H1 (cell line): ENCODE data around the gene RPS27A.

DNA sequence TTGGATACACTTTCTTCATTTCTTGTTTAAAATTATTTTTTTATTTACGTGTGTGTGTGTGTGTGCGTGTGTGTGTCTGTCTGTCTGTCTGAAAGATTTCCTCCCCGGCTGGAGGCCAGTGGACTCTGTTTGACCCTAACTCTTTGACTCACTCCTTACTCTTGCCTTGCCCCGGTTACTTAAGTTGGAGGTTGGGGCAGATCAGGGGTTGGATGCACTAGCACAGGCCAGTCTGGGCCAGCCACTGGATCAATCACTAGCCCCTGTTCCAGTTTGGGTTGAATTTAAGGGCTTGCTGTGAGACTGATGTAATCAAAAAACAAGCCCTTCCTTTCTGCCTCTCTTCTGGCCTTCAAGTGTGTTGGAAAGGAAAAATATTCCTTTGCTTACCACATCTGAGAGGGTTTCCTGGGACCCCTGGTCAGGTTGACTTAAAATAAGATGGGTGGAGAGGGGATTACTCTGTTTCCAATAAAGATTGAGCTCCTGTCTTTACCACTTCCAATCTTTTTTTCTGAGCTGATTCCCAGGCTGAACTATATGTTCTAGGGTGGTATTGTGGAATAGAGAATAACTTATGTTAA, 90.0 kb upstream of the EML6 start:
- RRBS: 90% methylated on average over 2 of the region's 4 CpGs
CAGE:
- cytosol, long polyA plus RNA: no peak
- long polyA plus RNA: no peak
- nucleus, long polyA plus RNA: no peak

DNA sequence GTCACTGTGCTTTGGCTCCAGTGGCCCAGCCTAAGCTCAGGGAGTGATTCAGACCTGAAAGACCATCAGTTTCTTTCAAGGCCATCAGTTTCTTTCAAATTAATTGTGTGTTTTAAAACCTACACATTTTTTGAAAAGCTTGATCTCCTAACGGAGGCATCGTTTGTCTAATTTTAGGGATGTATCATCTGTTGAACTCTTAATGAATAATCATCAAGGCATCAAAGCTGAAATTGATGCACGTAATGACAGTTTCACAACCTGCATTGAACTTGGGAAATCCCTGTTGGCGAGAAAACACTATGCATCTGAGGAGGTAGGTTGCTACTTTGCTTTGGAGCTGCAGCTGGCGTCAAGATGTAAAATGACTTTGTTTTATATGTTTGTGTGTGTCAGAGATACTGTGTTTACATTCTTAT, 68.6 kb upstream of the EML6 start:
- RRBS: no CpG with 5 or more reads among the region's 5 CpGs
CAGE:
- cytosol, long polyA plus RNA: no peak
- long polyA plus RNA: no peak
- nucleus, long polyA plus RNA: no peak

DNA sequence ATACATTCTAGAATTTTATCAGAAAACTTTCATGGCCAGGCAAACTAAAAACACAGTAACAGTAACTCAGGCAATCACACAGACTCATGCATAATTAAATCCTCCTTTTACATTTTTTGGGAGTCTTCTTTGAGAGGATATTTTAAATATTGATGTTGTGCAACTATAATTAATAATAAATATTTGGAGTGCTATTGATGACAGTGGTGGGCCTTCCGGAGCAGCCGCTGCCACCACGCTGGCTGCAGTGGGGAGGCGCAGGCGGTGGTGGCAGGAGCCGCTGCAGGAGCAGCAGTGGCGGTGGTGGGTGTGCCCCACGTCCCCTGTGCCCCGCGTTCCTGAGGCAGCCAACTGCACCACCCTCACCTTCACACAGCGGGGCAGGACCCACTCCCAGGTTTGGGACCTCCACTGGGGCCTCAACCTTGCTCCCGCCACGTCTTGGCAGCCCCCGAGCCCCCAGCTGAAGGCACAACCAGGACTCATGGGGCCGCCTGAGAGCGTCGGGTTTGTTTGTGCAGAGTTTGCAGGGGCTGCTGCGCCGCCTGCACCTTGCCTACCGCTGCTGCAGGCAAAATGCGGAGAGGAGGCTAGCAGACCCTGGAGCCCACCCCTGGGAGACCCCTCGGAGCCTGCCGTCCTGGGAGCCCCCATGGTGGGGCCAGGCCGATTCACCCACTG, 15.0 kb upstream of the EML6 start:
- RRBS: no CpG with 5 or more reads among the region's 24 CpGs
CAGE:
- cytosol, long polyA plus RNA: no peak
- long polyA plus RNA: no peak
- nucleus, long polyA plus RNA: no peak

GRCh38 chr2:54724000-54724292, 484 bp downstream of the EML6 start:
- RRBS: 4% methylated on average over 1 of the region's 14 CpGs
CAGE:
- cytosol, long polyA plus RNA: no peak
- long polyA plus RNA: no peak
- nucleus, long polyA plus RNA: no peak

GRCh38 chr2:54897930-54898376, 152.3 kb downstream of the RTN4 start:
- RRBS: no CpG with 5 or more reads among the region's 9 CpGs
CAGE:
- cytosol, long polyA plus RNA: no peak
- long polyA plus RNA: no peak
- nucleus, long polyA plus RNA: no peak

- RRBS: no CpG with 5 or more reads among the region's 2 CpGs
CAGE:
- cytosol, long polyA plus RNA: no peak
- long polyA plus RNA: no peak
- nucleus, long polyA plus RNA: no peak
Observed at GRCh38 chr2:54901462-54901677, 148.9 kb downstream of the RTN4 start.

- RRBS: no CpG with 5 or more reads among the region's 4 CpGs
CAGE:
- cytosol, long polyA plus RNA: no peak
- long polyA plus RNA: no peak
- nucleus, long polyA plus RNA: no peak
Observed at GRCh38 chr2:55118531-55119108, 68.4 kb upstream of the RTN4 start.

DNA sequence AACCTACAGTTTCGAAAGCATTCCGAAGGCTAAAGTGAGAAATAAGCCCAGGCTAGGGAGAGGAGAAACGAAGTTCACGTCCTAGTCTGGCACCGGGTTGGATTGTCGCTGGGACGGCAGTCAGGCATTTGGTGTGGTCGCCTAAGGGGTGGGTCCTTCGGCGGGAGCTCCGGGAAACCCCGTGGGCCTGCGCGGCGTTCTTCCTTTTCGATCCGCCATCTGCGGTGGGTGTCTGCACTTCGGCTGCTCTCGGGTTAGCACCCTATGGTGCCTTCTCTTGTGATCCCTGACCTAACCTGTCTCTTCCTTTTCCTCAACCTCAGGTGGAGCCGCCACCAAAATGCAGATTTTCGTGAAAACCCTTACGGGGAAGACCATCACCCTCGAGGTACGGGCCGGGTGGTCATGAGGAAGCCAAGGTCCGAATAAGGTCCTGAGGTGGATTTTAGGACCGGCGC, at the start of gene RPS27A:
RPS27A (plus strand) TSS at position 204 of the 458 bp plus-strand sequence.
- RRBS: under 1% methylated on average over 7 of the region's 29 CpGs
CAGE:
- cytosol, long polyA plus RNA: start-site peak on the plus strand centred at position 196 of the sequence, 75 bp wide, 3,333 reads
- long polyA plus RNA: start-site peak on the plus strand centred at position 214 of the sequence, 103 bp wide, 3,053 and 3,431 reads in 2 replicates
- nucleus, long polyA plus RNA: start-site peak on the plus strand centred at position 197 of the sequence, 76 bp wide, 4,339 reads

GRCh38 chr2:55519359-55519521, 278 bp upstream of the CFAP36 start:
- RRBS: no CpG with 5 or more reads among the region's 9 CpGs
CAGE:
- cytosol, long polyA plus RNA: no peak
- long polyA plus RNA: no peak
- nucleus, long polyA plus RNA: no peak

GRCh38 chr2:55701880-55702246, 8.2 kb upstream of the PNPT1 start:
- RRBS: no CpG with 5 or more reads among the region's 1 CpG
CAGE:
- cytosol, long polyA plus RNA: no peak
- long polyA plus RNA: no peak
- nucleus, long polyA plus RNA: no peak

- RRBS: no CpG with 5 or more reads among the region's 20 CpGs
CAGE:
- cytosol, long polyA plus RNA: no peak
- long polyA plus RNA: no peak
- nucleus, long polyA plus RNA: no peak
Observed at GRCh38 chr2:57759879-57760460, 286.6 kb upstream of the VRK2 start.

- RRBS: no CpG with 5 or more reads among the region's 8 CpGs
CAGE:
- cytosol, long polyA plus RNA: no peak
- long polyA plus RNA: no peak
- nucleus, long polyA plus RNA: no peak
Observed at GRCh38 chr2:59321885-59322343, 1080.8 kb upstream of the FANCL start.

DNA sequence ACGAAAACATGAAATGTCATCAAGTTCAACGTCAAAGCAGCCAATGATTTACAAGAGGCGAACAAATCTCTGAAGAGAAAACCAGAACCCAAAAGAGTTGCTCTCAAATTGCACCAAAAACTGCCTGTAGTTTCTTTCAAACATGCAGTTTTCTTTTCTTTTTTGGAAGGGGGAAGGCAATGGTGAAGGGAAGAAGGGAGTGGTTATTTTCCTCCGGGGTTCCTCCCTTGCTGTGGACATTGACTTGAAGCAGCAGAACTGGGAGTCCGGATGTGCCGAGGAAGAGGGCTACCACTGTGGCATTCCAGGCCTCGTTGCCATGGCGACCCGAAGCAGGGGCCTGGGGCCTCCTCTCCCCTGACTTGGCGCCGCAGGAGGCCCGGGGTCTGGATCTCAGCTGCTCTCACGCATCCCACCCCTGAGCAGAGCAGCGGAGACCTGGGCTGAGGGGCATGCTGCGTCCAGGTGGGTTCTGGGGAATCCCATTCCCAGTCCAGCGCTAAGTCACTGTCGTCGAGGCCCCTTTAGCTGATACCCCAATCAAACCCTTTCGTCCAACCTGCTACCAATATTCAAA, 100.3 kb downstream of the BCL11A start:
- RRBS: no CpG with 5 or more reads among the region's 19 CpGs
CAGE:
- cytosol, long polyA plus RNA: no peak
- long polyA plus RNA: no peak
- nucleus, long polyA plus RNA: no peak

DNA sequence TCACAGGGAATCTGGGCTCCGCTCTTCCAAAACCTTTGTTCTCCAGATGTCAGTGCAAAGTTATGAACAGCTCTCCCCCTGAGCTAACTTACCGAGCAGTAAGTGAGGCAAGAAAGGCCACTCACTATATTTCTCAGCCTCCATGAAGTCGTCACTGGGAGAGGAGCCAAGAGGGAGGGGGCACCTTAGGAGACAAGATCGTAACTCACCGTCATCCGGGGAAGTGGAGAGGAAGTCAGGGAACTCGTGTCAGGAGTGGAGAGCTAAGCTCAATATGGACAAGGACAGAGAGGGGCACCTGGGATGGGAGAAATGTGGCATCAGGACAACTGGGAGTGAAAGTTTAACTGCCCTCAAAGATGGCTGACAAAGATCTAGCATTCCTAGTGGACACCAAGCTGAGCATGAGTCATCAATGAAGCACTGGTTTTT, 37.1 kb downstream of the BCL11A start:
- RRBS: no CpG with 5 or more reads among the region's 7 CpGs
CAGE:
- cytosol, long polyA plus RNA: no peak
- long polyA plus RNA: no peak
- nucleus, long polyA plus RNA: no peak

- RRBS: no CpG with 5 or more reads among the region's 11 CpGs
CAGE:
- cytosol, long polyA plus RNA: no peak
- long polyA plus RNA: no peak
- nucleus, long polyA plus RNA: no peak
Observed at GRCh38 chr2:60531762-60532359, 21.6 kb downstream of the BCL11A start.

DNA sequence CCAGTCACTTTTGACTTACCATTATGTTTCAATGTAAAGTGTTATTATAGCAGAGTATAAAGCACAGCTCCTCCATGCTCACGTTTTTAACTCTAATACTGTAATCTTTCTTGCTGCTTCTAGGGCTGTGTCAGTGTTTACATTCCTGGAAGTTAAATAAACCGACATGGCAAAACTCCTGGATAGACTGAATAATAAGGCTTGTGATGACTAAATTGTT, 20.5 kb downstream of the BCL11A start:
- RRBS: no CpG with 5 or more reads among the region's 2 CpGs
CAGE:
- cytosol, long polyA plus RNA: no peak
- long polyA plus RNA: no peak
- nucleus, long polyA plus RNA: no peak

DNA sequence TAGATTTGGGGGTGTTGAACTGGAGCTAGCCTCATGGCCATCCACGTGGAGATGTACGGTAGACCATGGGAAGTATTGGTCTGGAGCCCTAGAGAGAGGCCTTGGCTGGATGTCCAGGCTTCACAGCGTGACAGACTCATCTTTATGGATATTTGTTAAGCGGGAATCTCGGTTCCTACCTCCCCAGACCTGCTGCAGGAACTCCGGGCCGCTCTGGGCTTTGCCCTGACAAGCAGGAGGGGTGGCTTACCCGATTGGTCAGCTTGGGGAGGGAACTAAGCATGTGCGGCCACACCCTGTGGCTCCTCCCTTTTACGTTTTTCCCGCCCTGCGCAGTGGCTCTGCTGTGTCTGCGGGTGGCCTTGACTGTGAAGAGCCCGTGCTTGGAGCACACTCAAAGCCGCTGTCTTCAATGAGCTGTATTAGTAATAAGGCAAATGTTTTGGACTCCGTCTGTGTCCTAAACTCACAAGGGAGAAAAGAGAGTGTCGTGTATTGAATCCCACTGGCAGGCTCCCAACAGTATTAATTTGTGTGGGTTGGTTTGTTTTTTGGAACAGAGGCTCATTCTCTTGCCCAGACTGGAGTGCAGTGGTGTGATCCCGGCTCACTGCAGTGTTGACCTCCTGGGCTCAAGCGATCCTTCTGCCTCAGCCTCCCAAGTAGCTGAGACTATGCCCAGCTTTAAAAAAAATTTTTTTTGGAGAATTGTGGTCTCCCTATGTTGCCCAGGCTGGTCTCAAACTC, 52.4 kb downstream of the PAPOLG start:
- RRBS: no CpG with 5 or more reads among the region's 19 CpGs
CAGE:
- cytosol, long polyA plus RNA: no peak
- long polyA plus RNA: no peak
- nucleus, long polyA plus RNA: no peak

DNA sequence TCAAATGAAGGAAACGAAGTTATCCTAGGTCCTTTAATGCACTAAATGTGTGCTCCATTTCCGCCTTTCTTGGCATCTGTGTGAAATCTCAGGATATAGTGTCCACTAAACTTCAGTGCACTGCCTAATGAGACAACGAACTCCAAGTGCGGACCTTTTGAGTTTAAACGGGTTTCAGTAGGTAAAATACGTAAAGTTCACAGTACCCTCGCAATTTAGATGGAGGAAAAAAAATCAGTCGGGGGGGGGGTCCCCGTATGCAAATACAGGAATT, 740 bp upstream of the REL start:
- RRBS: no CpG with 5 or more reads among the region's 9 CpGs
CAGE:
- cytosol, long polyA plus RNA: no peak
- long polyA plus RNA: no peak
- nucleus, long polyA plus RNA: no peak

DNA sequence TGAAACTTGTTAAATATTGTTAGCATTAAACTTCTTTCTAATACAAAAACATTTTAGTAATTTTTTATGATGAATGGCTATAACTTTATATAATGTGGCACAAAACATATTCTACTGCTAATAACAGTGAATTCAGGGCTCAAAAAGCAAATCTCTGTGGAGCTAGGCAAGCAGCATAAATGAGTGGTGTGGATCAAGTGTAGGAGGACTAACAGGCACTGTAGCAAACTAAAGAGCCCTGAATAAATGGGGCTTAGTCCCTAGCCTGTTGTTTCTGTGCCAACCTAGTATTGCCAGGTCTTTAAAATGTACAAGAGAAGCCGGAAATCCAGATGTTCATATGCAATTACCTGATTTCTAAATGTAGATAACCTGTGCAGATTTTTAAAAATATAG, 18.5 kb downstream of the REL start:
- RRBS: no CpG with 5 or more reads among the region's 1 CpG
CAGE:
- cytosol, long polyA plus RNA: no peak
- long polyA plus RNA: no peak
- nucleus, long polyA plus RNA: no peak

GRCh38 chr2:61015958-61016336, 1.6 kb upstream of the PEX13 start:
- RRBS: no CpG with 5 or more reads among the region's 2 CpGs
CAGE:
- cytosol, long polyA plus RNA: no peak
- long polyA plus RNA: no peak
- nucleus, long polyA plus RNA: no peak